ENCODE measurements around a stretch of chr12.

DNA sequence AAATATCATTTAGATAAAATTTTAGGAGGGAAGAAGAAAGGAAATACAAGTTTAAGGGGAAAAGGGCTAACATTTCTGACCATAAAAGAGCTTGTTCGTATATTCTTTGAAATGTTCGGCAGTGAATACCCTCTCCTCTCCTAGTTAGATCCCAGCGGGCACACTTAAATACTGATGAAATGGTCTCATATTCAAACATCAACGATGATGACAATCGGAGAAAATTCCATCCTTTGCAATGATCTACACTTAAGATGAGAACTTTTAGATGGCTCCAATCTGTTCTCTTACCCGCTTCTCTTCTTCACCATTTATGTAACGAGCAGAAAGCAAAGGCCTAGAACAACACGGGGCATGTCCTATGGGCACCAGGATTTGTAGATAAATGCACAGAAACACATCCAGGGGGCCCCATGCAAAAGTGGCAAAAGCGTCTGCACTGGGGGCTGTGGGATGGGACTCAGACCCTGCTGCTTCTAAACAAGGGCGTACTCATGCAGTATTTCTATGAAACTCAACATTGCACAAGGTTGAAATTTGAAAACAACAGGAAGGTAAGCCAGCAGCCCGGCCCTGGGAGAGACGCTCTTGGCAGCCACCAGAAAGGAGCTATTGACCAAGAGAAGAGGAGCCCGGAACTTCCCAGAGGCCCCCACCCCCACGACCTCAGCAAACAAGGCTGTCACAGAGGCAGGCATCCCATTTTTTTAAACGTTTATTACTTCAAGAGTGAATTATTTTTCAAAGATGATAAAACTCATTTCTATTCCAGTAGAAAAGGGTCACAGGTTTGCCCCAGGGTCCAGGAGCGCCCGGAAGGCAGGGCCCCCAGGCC is 86.5 kb downstream of the SCARB1 start:
CAGE:
- cytosol, long polyA minus RNA, result no peak
- cytosol, long polyA plus RNA, result no peak
- long polyA plus RNA, result no peak
- nucleus, long polyA minus RNA, result start-site peak on the minus strand centred at position 775 of the sequence, 100 bp wide, 44 reads
- nucleus, long polyA plus RNA, result no peak

DNA sequence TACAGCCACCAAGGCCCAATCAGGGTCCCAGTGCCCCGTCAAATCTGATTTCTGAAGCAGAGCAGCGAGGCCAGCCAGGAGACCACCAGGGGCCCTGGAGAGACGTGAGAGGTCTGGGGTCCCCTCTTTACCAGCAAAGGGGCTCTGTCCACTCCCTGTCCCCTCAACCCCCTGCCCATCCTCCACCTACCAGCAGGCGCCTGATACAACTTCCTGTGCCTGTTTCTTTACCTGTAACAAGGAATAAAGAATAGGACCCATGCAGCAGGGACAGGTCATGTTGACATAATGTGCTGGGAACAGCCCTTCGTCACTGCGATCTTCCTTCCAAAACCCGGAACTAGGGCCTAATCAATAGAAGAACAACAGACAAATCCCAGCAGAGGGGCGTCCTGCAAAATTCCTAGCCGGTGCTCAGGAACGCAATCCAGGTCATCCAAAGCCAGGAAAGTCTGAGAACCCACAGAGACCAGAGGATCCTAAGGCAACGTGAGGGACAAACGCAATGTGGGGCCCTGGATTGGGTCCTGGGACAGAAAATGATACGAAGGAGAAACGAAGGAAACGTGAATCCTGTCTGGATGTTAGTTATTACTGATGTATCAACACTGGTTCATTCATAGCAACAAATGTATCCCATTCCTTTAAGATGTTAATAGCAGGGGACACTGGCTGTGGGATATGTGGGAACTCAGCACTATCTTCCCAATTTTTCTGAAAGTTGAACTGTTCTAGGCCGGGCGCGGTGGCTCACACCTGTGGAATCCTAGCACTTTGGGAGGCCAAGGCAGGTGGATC is 32.0 kb downstream of the SCARB1 start:
CAGE:
- cytosol, long polyA minus RNA, result no peak
- cytosol, long polyA plus RNA, result no peak
- long polyA plus RNA, result no peak
- nucleus, long polyA minus RNA, result no peak
- nucleus, long polyA plus RNA, result no peak

DNA sequence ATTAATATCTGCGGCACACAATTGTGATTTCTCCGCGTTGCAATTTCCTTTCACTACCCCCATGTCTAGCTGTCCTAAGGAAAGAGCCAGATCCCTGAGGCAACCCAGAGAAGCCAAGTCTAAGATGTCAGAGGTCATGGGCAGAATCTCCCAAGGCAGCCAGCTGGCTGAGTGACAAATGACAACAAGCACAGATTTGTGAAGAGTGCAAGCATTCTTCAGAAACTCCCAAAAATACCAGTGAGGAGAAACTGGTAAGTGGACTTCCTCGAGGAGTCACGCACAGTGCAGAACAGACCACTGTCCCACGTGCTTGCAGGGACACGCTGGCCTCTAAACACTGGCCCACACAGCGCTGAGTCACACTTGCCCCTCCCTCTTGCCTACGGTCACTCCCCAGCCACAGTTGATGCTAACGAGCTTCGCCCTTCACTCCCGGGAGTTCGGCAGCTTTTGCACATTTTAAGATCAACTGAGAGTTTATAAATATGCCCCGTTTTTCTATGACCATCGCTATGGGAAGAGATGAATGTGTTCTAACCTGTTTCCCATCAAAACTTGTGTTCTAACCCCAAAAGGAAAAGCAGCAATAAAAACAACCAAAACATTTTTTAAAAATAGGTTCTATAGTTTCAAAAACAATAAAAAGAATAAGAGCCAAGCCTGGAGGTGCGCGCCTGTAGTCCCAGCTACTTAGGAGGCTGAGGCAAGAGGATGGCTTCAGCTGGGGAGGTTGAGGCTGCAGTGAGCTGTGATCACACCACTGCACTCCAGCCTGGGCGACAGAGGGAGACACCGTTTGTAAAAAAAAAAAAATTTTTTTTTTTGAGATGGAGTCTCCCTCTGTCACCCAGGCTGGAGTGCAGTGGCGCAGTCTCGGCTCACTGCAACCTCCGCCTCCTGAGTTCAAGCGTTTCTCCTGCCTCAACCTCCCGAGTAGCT is 9.6 kb downstream of the UBC start:
CAGE:
- cytosol, long polyA minus RNA, result no peak
- cytosol, long polyA plus RNA, result no peak
- long polyA plus RNA, result no peak
- nucleus, long polyA minus RNA, result no peak
- nucleus, long polyA plus RNA, result no peak

GRCh38 chr12:124916717-124917119 is 2.3 kb upstream of the UBC start:
CAGE:
- cytosol, long polyA minus RNA, result no peak
- cytosol, long polyA plus RNA, result no peak
- long polyA plus RNA, result no peak
- nucleus, long polyA minus RNA, result no peak
- nucleus, long polyA plus RNA, result no peak

GRCh38 chr12:125079670-125080408 is 14.6 kb downstream of the AACS start:
CAGE:
- cytosol, long polyA minus RNA, result no peak
- cytosol, long polyA plus RNA, result no peak
- long polyA plus RNA, result no peak
- nucleus, long polyA minus RNA, result no peak
- nucleus, long polyA plus RNA, result no peak

DNA sequence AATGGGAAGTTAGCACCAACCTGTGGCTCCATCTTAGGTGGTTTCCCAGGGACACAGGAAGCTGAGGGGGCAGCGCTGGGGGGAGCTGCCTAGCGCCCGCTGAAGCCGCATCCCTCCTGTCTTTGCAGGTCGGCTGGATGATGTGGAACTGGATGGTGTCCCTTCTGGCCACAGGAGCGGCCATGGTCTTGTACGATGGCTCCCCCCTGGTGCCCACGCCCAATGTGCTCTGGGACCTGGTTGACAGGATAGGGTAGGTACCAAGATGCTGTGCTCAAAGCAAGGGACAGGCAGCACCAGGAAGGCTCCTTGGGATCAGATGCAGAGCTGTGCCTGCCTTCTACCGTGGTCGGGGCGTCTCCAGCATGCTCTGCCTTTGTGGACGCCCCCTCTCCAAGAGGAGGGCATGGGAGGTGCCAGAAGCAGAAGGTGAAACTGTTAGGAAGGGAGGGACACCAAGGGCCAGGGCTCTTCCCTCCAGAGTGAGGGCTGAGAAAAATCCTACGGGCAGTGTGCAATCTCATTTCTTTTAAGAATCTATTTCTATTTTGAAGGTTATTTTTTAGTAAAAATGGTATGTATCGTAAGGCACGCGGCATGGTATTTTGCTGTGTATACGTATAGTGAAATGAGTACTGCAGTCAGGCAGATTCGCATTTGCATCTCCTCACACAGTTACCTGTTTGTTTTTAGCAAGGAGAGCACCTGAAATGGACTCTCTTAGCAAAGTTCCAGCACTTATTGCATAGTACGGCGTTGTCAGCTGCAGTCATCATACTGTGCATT is 53.5 kb downstream of the AACS start:
CAGE:
- cytosol, long polyA minus RNA, result no peak
- cytosol, long polyA plus RNA, result no peak
- long polyA plus RNA, result no peak
- nucleus, long polyA minus RNA, result no peak
- nucleus, long polyA plus RNA, result no peak

CAGE:
- cytosol, long polyA minus RNA, result no peak
- cytosol, long polyA plus RNA, result no peak
- long polyA plus RNA, result no peak
- nucleus, long polyA minus RNA, result no peak
- nucleus, long polyA plus RNA, result no peak
Measured at GRCh38 chr12:126198885-126199454, 1012.8 kb downstream of the TMEM132B start.

DNA sequence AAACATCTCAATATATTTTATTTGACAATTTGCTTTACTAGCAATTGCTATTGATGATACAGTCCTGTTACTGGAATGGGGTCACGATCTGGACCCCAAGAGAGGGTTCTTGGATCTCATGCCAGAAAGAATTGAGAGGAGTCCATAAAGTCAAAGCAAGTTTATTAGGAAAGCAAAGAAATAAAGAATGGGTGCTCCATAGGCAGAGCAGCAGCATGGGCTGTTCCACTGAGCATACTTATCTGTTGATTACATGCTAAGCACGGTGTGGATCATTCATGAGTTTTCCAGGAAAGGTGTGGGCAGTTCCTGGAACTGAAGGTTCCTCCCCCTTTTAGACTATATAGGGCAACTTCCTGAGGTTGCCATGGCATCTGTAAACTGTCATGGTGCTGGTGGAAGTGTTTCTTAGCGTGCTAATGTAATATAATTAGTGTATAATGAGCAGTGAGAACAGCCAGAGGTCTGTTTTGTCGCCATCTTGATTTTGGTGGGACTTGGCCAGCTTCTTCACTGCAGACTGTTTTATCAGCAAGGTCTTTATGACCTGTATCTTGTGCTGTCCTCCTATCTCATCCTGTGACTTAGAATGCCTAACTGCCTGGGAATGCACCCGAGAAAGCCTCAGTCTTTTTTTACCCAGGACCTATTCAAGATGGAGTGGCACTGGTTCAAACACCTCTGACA is 1359.0 kb upstream of the TMEM132C start:
CAGE:
- cytosol, long polyA minus RNA, result no peak
- cytosol, long polyA plus RNA, result no peak
- long polyA plus RNA, result no peak
- nucleus, long polyA minus RNA, result no peak
- nucleus, long polyA plus RNA, result no peak

DNA sequence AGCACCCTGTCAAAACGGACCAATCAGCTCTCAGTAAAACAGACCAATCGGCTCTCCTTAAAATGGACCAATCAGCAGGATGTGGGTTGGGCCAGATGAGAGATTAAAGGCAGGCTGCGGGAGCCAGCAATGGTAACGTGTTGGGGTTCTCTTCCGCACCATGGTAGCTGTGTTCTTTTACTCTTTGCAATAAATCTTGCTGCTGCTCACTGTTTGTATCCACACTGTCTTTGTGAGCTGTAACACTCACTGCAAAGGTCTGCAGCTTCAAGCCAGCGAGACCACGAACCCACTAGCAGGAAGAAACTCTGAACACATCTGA is 282.9 kb upstream of the TMEM132C start:
CAGE:
- cytosol, long polyA minus RNA, result no peak
- cytosol, long polyA plus RNA, result no peak
- long polyA plus RNA, result no peak
- nucleus, long polyA minus RNA, result no peak
- nucleus, long polyA plus RNA, result no peak

GRCh38 chr12:128801793-128802470 is 21.8 kb downstream of the SLC15A4 start:
CAGE:
- cytosol, long polyA minus RNA, result no peak
- cytosol, long polyA plus RNA, result no peak
- long polyA plus RNA, result no peak
- nucleus, long polyA minus RNA, result no peak
- nucleus, long polyA plus RNA, result no peak

GRCh38 chr12:128814541-128815189 is 9.1 kb downstream of the SLC15A4 start:
CAGE:
- cytosol, long polyA minus RNA, result no peak
- cytosol, long polyA plus RNA, result no peak
- long polyA plus RNA, result no peak
- nucleus, long polyA minus RNA, result no peak
- nucleus, long polyA plus RNA, result no peak

DNA sequence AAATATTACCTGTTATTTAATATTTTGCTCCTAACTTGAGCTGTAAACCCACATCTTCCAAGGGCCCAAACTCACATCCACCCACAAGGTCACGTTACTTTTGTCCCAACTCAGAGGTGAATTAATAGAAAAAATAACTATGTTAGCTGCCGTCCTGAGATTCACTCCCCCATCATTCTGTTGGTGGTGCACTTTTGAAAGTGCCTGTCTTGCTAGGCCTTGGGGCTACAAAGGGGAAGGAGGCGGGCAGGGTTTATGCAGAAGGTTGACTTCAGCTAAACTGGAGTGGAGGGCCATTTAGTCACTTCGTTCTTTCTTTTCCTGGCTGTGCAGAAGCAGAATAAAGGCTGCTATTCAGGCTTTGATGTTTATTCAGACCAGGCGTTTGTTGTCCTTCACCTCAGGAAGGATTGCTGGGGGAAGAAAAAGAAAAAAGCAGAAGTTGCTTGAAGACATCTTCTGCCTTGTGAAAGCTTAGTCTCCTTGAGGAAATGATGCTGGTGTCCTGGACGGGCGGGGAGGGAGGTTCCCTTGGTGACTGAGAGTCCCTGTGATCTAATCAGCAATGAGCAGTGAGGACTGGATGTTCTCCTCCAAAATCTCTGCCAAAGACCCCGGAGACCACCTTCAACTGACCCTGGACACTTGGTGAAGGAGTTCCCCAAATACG is 3.9 kb downstream of the GLT1D1 start:
CAGE:
- cytosol, long polyA minus RNA, result no peak
- cytosol, long polyA plus RNA, result no peak
- long polyA plus RNA, result no peak
- nucleus, long polyA minus RNA, result no peak
- nucleus, long polyA plus RNA, result no peak

GRCh38 chr12:128920377-128920911 is 67.2 kb downstream of the GLT1D1 start:
CAGE:
- cytosol, long polyA minus RNA, result no peak
- cytosol, long polyA plus RNA, result no peak
- long polyA plus RNA, result no peak
- nucleus, long polyA minus RNA, result no peak
- nucleus, long polyA plus RNA, result no peak

DNA sequence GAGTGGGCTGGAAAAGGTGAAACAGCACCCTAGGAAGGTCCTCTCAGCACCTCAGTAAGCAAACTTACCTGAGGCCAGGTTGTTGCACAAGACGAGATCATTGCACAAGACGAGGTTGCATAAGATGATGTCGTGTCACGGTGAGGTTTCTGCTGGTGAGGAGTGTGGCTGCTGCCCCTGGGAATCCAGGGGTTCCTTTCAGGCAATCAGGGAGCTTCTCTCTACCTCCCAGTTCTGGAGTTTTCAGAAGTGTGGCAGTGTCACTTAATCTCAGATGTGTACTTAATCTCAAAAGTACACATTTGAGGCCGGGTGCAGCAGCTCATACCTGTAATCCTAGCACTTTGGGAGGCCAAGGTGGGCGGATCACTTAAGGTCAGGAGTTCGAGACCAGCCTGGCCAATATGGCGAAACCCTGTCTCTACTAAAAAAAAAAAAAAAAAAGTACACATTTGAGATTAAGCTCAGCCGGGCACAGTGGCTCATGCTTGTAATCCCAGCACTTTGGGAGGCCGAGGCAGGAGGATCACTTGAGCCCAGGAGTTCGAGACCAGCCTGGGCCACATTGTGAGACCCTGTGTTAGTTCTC is 85.8 kb downstream of the GLT1D1 start:
CAGE:
- cytosol, long polyA minus RNA, result no peak
- cytosol, long polyA plus RNA, result no peak
- long polyA plus RNA, result no peak
- nucleus, long polyA minus RNA, result no peak
- nucleus, long polyA plus RNA, result no peak

DNA sequence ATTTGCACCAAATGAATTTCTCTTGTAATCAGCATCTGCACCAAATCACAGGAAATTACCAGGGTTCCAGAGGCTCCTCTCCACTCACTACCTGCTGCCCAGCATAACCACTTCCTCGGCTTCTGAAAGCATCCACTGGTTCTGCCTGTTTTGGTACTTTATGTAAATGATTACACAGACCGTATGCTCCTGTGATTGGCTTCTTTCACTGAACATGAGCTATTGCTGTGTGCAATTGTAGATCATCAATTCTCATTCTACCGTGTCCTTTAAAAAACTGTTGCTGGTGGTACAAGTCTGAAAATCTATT is 522.1 kb downstream of the TMEM132D start:
CAGE:
- cytosol, long polyA minus RNA, result no peak
- cytosol, long polyA plus RNA, result no peak
- long polyA plus RNA, result no peak
- nucleus, long polyA minus RNA, result no peak
- nucleus, long polyA plus RNA, result no peak

DNA sequence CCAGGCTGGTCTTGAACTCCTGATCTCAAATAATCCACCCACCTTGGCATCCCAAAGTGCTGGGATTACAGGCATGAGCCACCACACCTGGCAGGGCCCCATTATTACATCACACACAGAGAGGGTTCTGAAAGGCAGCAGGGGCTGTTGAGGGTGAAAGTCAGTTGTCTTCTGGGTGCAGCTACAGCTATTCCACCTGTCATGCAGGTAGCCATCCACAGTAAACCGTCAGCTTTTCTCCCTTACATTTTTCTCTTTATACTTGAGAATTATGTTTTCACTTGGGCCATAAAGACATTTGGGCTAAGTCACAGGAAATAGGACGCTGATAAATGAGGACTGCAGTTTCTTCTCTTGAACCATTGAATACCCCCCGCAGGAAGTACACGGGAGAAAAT is 91.1 kb upstream of the FZD10 start:
CAGE:
- cytosol, long polyA minus RNA, result no peak
- cytosol, long polyA plus RNA, result no peak
- long polyA plus RNA, result no peak
- nucleus, long polyA minus RNA, result no peak
- nucleus, long polyA plus RNA, result no peak

DNA sequence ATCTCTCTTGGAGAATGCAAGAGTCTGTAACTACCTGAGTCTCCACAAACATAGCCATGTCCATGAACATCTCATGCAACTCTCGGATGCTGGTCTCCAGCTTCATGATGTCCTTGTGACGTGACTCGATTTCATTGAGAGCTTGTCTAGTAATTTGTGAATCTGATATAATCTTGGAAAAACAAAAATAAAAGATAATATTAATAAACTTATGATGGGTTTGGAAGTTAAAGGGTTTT is 38.0 kb downstream of the STX2 start:
CAGE:
- cytosol, long polyA minus RNA, result no peak
- cytosol, long polyA plus RNA, result no peak
- long polyA plus RNA, result no peak
- nucleus, long polyA minus RNA, result no peak
- nucleus, long polyA plus RNA, result no peak

GRCh38 chr12:130827423-130827772 is 11.7 kb downstream of the STX2 start:
CAGE:
- cytosol, long polyA minus RNA, result no peak
- cytosol, long polyA plus RNA, result no peak
- long polyA plus RNA, result no peak
- nucleus, long polyA minus RNA, result no peak
- nucleus, long polyA plus RNA, result no peak

DNA sequence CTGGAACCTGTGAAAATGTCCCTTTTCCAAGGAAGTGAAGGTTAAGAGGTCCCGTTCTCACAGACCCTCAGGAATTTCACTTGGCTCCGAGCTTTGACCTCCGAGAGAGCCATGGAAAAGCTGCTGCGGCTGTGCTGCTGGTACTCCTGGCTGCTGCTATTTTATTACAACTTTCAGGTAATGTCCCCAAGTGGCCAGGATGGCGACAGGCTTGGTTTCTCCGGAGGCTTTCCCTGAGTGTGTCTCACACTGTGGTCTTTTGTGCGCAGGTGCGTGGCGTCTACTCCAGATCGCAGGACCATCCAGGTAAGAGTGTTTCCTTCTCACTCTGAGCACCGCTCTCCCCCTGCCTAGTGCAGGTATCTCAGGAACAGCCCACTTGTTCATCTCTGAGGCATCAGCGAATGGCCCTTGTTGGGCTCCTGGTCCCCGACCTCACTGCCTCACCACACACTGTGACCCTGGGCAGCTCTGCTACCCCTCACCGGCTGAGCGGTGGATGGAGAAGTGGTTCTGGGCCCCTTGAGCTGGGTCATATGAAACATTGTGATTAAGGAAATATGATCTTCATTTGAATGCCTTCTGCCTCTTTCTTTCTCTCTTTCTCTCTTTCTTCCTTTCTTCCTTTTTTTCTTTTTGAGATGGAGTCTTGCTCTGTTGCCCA is 780 bp downstream of the ADGRD1 start:
CAGE:
- cytosol, long polyA minus RNA, result no peak
- cytosol, long polyA plus RNA, result no peak
- long polyA plus RNA, result no peak
- nucleus, long polyA minus RNA, result no peak
- nucleus, long polyA plus RNA, result no peak

GRCh38 chr12:130955274-130955629 is 1.5 kb downstream of the ADGRD1 start:
CAGE:
- cytosol, long polyA minus RNA, result no peak
- cytosol, long polyA plus RNA, result no peak
- long polyA plus RNA, result no peak
- nucleus, long polyA minus RNA, result no peak
- nucleus, long polyA plus RNA, result no peak